Mucosa of descending colon (tissue), 1 donor: ENCODE measurements around a stretch of chr5.

DNA sequence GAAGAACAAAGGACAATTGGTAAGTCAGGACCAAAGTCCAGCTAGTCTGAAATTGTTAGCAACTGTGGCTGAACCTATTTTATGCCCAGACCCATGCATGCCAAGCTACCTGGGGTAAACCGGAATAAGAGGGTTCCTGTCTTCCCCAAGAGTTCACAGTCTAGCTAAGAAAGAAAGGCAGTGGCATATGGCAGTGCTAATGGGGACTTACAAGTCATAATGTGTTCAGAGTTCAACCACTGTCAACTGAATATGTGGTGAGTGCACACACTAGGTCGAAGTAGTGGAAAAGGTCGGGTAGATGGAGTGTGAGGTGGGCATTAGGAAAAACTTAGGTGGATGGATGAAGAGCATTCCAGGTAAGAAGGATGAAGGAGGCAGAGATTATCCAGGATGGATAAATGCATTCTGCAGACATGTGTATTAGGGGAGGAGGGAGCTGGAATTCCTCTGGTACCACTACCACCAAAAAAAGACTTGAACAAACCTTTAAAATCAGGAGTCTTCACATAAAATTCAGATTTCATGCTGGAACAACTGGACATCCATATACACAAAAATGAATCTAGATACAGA lies 253.2 kb downstream of the NR3C1 start:
- PRO-cap: no peak

- PRO-cap: no peak
Observed at GRCh38 chr5:143158667-143159370, 244.7 kb downstream of the NR3C1 start.

DNA sequence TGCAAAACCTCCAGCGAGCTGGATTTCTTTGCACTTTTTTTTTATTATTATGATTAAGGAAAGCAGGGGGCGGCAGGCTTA lies 997 bp upstream of the NR3C1 start:
- PRO-cap: bidirectional peak, plus-strand start at position 50 of the sequence, minus-strand start outside the sequence

- PRO-cap: no peak
Observed at GRCh38 chr5:146007949-146008468, 71.6 kb downstream of the SH3RF2 start.

DNA sequence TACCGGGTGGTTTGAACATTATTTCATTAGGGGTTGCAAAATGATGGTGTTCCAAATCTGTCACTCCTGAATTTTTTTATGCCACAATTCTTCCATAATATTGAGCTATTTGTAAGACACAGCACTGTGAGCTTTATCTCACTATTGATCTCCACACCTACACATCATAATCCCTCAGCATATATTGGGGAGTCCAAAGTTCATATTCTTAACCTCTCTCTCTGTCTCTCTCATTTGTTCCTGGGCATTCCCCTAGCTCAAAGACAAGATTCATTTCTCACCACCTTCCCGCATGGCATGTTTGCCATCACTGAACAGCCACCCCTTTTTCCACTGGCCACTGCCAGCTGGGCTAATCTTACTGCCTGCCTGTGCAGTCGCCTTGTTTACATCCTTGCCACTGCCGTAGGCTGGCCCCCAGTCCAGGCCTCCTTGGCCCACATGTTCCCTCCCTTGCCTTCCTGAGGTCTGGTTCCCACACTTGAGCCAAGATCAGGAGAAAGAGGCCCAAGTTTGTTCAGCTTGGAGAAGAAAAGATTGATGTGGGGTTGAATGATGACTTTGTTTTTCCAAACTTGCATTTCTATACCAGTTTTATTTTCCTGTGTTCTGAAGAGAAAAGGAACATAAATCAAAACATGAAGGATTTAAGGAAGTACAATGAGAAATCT lies 80.3 kb downstream of the PLAC8L1 start:
- PRO-cap: no peak

GRCh38 chr5:146042466-146043440 lies 62.6 kb downstream of the PLAC8L1 start:
- PRO-cap: unidirectional peak, plus-strand start at chr5:146042925

DNA sequence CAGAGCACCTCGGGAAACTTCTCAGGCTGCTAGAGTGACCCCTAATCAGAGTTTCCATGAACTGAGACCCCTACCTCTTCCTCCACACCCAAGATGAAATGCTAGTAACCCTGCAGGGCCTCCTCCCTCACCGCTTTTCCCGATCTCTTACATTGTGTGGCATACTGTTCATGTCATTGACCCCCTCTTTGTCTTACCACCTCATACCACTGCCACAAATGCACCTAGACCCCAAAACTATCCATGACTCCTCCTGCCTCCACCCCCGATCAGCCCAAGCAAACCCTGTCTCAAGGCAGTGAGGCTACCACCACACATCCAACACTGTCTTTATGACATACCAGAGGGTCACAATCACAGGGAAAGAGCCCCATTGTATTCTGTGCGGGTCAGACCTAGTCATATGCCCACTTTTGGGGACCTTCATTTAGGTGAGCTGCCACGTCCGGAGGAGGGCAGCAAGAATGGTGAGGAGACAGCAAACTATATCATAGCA lies 55.7 kb downstream of the PLAC8L1 start:
- PRO-cap: no peak

- PRO-cap: no peak
Observed at GRCh38 chr5:146071059-146071831, 34.1 kb downstream of the PLAC8L1 start.

DNA sequence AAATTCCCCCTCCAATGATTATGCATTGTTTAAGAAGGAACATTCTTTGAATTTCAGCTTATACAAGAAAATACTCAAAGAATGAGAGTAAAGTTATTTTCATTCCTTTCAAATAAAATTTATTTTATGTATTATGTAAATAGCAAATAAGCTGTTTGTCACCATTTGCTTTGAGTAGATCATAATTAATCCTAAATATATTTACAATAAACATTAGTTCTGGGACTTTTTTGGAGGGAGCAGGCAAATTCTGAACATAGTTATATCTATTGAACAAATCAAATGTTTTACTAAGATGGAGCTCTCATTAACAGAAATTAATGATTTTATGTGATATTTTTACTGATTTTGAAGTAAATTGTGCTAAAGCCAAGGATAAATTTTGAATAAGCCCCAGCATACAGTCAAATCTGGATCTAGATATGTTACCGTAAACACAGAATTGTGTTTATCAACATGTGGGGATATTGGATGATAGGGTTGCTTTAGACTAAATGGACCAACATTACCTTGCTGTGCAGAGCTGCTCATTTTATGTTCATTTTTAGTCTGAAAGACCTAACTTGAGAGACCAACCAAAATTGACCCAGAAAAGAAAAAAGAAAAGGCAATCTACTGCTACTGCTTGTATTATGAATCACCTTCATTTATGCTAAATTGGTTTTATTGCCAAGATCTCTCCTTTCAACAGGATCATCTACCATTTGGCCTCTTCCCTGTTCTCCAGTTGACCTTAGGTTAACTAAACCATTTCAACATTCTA lies 48.7 kb upstream of the POU4F3 start:
- PRO-cap: no peak

DNA sequence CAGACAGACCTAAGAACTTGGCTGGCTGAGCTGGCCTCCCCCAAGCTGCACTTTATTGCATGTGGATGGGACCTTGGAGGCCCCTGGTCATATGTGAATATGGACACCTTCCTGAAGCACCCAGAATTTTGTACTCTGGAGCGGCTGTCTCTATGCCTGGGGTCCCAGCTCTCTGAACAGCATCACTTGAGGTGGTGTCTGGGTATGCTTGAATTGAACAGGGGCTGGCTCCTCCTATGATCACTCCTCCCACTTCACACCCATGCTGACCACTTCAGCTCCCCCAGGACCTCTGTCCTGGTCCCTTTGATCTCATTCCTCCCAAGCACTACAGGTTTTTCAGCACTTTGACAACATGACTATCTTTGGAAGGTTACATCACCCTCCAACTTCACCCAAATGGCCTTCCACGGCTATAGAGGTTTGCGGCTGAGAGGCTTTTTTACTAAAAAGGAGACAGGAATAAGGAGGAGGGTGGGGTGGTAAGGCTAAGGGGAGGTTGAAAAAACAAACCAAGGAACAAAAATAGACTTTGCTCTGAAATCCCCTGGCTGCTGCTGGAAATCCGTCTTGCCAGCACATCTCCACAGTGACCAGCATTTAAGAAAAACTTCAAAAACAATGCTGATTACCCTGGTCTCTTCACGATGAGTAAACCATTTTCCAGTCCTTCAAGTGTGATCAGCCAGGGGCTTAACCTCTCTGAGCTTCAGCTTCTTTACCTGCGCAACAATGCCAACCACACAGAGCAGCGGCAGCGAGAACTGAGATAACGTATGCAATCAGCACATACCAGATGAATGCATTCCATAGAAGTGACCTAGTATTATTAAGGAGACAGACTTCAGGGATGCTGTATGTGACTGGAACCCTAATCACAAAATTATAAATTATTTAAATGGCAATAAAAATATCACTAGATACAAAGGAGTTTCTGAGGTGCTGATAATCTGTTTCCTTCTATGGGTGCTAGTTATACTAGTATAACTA lies 102.7 kb downstream of the DPYSL3 start:
- PRO-cap: no peak

DNA sequence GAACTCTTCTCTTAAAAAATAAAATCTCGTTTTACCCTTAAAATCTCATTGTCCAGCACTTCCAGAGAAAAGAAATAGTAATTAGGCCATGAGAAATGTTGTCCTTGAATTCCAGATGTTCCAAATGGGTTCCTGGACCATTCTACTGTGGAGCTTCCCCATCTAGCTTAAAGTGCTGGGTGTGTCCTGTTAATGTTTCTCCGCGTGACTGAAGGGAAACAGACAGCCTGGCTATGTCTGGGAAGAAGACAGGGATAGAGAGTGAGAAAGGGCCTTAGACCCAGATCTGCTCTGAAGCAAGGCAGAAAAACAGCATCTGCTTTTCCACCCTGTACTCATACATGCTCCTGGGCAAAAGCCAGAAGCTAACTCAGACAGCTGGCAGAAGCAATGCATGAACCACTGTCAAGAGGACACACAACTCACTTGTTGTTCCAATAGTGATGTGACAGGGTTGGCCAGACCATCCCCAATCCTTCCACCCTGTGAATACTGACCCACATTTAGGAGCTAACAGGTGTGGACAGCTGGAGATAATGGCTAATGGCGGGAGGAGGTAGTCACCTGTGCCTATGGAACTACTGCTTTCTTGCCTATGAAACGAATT lies 63.4 kb downstream of the DPYSL3 start:
- PRO-cap: no peak

DNA sequence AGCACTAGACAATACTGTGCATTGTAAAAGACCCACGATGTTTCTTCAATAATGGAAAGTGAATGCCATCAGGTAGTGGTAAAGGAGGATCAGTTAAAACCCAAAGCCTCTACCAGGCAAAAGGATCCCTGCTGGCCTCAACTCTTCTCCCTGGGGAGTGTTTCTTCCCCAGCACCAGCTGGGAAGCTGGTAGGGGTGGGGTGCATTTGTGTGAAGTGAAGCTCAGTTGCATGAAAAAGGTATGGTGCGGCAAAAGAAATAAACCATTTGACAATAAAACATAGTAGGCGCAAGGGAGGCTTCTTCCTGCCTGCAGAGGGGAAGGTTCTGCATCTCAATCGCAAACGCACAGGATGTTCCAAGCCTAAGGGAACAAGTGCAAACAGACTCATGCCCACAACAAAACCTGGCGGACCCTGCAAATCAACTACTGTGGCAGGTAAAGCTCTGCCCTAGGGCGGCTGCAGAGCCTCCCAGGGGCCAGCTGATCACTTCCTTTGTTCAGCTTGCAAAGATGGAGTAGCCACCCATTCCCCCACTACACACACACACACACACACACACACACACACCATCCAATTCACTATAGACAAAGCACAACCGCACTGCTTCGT lies 57.9 kb downstream of the DPYSL3 start:
- PRO-cap: no peak

DNA sequence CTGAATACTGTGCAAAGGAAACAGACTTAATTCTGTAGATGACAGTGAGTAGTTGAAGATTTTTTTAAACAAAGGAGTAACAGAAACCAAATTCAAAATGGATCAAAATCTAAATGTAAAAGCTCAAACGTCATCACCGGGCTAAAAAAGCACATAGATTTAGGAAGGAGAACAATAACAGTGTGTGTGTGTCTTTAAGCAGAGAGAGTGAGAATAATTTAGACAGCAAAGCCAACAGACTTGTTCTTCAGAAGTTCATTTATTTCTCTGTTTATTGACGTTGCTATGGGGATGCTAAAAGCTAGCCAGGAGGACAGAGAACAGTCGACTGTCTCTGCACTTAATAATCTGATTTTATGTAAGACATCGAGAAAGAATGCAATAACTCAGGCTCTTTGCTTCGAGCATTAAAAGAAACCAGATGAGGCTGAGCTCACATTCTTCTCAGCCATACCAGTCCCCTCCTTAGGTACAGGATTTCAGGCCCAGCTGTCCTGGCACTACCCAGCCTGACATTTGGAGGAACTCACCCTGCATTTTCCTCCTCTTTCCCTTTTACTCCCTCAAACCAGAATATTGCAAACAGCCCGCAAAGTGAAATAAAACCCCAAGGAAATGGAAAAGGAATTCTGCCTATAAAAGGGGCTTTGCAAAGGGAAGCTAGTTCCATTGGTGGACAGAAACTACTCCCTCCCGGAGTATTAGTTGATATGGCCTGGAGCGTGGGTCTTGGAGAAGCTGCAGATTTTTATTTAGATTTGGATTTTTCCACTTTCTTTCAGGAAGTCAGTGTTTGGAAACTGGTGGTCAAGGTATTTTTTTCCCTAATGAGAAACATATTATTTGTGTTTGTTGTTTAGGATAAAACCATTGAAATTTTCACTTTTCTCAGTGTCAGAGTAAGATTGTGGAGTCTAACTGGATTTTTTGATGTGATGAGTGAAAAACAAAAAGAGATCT lies 44.5 kb upstream of the DPYSL3 start:
- PRO-cap: no peak

DNA sequence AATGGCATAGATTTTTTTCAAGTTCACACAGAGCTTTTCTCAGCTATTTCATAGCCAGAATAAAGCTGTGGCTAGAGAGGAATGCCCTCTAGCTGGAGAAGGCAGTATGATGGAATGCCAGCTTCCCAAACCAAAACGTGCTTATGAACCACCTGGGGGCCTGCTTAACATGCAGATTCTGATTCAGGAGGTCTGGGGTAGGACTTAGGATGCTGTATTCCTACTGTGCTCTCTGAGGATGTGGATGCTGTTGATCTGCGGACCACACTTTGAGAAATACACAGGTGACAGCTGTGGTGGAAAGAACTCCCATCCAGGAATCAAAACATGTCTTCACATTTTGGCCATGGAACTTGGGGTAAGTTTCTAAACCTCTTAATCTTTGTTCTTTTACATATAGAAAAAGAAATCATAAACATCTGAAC lies 49.9 kb upstream of the DPYSL3 start:
- PRO-cap: no peak

DNA sequence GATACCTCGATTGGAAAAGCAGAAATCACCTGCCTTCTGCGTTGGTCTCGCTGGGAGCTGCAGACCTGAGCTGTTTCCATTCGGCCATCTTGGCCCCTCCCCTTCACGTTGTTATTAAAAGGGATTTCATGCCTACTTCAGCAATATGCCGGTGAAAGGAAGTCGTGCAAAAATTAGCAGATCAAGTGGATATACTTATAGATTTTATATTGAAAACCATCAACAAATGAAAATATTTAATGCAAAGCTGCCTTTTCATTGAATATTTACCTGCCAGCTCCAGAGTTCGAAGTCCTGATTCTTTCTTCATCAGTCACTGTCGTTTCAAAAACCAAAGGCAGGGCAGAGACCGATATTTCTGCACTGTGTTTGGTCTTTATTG lies 123.1 kb downstream of the JAKMIP2 start:
- PRO-cap: bidirectional peak, plus-strand start at position 143 of the sequence, minus-strand start at position 99 of the sequence

DNA sequence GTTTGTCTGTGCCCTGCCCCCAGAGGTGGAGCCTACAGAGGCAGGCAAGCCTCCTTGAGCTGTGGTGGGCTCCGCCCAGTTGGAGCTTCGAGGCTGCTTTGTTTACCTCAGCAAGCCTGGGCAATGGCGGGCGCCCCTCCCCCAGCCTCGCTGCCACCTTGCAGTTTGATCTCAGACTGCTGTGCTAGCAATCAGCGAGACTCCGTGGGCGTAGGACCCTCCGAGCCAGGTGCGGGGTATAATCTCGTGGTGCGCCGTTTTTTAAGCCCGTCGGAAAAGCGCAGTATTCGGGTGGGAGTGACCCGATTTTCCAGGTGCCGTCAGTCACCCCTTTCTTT lies 61.3 kb downstream of the JAKMIP2 start:
- PRO-cap: no peak

DNA sequence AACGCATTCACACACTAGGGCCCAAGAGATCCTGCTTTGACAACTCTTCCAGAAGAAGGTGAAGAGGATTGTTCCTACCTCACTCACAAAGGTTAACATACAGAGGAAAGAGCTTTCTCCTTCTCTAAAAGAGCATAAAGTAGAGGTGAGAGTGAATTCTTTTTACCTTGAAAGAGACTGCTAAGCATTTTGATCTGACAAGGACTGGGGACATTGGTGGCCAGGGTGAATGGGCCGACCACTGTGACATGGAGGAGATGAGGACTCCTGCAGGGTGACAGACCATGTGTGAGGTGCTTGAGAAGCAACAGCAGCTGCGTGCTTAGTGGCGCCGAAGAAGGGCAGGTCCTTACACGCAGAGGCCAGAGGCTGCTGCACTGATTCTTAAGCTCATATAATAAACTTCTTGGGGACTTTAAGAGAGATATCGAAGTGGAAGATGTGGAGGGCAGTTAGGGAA lies 8.6 kb upstream of the JAKMIP2 start:
- PRO-cap: no peak

- PRO-cap: no peak
Observed at GRCh38 chr5:148280760-148281328, 12.2 kb downstream of the SPINK13 start.

GRCh38 chr5:148319846-148320994 lies 8.0 kb downstream of the SPINK7 start:
- PRO-cap: no peak

DNA sequence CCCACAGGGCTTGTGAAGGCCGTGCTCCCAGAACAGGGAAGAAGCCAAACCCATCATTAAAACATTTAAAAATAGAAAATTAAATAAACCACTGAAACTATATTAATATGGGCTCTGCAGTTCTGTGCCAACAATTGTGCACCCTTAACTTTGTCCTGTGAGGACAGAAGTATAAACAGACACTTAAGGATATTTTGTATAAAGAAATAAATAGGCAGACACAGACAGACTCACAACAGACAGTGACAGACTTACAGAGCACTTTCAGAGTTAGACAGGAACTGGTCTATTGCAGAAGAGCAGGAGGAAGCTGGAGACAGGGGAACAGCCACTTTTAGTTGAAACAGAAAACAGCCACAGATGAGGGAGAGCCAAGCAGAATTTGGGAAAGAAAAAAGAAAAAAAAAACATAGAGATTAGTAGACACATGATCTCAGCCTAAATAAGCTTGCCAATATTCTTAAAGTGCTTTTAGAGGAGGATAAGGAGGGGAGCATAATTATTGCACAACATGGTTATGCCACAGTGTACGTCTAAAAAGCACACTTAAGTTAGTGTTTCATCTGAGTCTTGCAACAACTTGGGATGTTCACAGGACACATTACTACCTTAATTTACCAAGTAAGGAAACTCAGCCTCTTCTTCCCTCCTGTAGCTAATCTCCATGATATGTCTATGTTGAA lies 82.0 kb downstream of the FBXO38 start:
- PRO-cap: no peak